Upper lobe of left lung (tissue), 5 donors: ENCODE results near the gene SLC7A9.

DNA sequence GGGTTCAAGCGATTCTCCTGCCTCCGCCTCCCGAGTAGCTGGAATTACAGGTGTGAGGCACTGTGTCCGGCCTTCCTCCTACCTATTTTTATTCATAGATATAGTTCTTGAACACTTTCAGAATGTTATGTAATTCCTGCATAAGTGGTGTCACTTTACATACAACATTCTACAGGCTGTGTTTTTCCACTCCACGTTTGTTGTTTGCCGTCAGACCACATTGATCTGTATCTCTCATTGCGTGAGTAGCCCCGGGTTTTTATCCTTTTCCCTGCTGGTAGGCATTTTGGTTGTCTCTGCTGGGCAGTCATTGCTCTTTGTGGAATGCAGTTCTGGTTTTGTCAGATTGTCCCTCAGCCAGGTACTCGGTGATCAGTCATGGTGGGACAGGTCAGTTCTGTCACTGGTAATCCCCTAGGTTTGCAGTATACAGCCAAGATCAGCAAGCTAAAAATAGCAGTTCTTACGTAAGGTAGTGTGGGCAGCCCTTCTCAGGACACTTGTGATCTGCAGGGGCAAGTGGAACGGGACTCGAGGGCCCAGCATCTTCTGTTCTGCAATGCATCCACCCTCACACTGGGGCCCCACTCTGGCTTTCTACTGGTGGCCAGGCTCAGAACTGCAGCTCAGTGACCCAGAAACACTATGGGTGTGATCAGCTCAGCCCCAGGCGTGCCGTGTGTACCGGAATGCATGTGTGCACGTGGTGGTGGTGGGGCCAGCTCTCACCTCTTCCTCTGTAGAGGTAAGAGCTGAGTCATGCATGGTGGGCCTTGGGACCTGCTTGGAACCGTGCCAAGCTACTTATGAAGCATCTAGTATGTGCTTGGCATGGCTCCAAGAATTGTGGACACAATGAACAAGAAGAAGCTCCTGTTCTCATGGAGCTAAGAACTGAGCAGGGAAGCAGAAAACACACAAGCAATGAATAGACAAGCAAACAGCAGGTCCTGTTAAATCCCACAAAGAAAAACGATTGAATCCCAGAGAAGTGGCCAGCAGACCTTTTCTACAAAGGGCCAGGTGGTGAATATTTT is 6.2 kb downstream of the PLEKHF1 start:
- PRO-cap, 2 experiments = peak in 1 of 2 experiments; most common plus-strand start position 518 of the sequence (in 1)
- RAMPAGE, long total RNA, 4 experiments = no peak in any of the 4 experiments

GRCh38 chr19:29704774-29705298 is 10.2 kb downstream of the C19orf12 start:
- PRO-cap, 2 experiments = no peak in any of the 2 experiments
- RAMPAGE, long total RNA, 4 experiments = no peak in any of the 4 experiments

GRCh38 chr19:29841707-29842071 is 29.9 kb downstream of the CCNE1 start:
- PRO-cap, 2 experiments = no peak in any of the 2 experiments
- RAMPAGE, long total RNA, 4 experiments = no peak in any of the 4 experiments

GRCh38 chr19:30223261-30224157 is 148.7 kb upstream of the ZNF536 start:
- PRO-cap, 2 experiments = no peak in any of the 2 experiments
- RAMPAGE, long total RNA, 4 experiments = no peak in any of the 4 experiments

- PRO-cap, 2 experiments = no peak in any of the 2 experiments
- RAMPAGE, long total RNA, 4 experiments = no peak in any of the 4 experiments
Observed at GRCh38 chr19:30387298-30387711, 15.1 kb downstream of the ZNF536 start.

DNA sequence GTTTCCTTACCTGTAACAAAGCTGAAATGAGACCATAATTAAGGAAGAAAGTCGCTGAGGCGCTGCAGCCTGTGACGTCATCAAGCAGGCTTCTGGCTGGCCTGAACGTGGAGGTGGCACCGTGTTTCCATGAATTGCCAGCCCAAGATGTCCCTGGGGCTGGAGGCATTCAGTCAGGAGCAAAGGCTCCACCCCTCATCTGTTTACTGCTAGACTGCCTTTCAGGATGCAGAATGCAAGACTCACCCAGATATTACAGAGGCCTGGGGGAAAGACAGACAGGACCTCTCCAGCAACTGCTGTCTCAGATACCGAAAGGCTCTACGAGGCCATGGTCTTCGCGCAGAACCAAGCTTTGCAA is 424.6 kb downstream of the TSHZ3 start:
- PRO-cap, 2 experiments = no peak in any of the 2 experiments
- RAMPAGE, long total RNA, 4 experiments = no peak in any of the 4 experiments

DNA sequence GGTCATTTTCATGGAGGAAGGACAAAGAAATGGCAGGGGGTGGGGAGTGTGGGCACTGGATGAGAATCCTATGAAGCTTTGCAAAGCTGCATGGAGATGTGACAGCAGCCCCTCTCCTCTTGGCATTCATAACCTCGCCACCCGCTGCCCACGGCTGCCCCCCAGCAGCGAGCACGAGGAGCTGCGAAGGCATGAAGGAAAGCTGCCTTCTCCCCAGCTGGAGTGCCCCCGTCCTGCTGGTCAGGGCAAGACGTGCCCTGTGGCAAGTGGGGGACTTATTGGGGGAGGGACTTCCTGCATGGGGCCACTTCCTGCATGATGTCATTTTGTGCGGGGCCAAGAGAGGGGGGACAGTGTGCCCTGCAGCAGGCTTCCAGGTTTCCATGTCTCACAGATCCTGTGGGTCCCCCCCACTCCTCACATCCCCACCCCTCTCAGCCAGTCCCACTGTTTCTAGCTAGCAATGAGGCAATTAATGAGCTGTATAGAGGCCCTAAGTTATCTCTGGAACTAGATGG is 85.9 kb downstream of the TSHZ3 start:
- PRO-cap, 2 experiments = no peak in any of the 2 experiments
- RAMPAGE, long total RNA, 4 experiments = no peak in any of the 4 experiments

DNA sequence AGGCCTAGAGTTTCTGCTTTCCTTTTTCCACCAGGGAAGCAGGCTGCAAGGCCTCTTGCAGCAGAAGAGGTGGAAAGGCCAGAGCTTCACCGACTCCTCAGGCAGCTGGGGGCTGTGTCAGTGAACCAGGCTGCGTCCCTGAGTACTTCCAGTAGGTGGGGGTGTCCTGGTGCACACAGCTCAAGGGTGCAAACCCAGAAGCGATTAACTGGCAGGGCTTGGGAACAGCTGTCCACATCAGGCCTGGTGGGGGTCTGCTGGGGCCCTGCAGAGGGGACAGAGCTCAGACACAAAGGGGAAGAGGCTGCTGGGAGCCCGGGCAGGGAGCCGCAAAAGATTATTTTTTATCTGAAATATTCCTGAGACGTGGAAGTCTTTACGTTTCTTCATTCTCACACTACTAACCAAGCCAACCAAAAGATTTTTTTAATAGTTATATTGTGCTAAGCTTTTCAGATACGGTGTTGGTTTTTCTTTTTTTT is 11.1 kb downstream of the TSHZ3 start:
- PRO-cap, 2 experiments = no peak in any of the 2 experiments
- RAMPAGE, long total RNA, 4 experiments = no peak in any of the 4 experiments

- PRO-cap, 2 experiments = no peak in any of the 2 experiments
- RAMPAGE, long total RNA, 4 experiments = no peak in any of the 4 experiments
Observed at GRCh38 chr19:31351573-31352496, 2.6 kb upstream of the TSHZ3 start.

DNA sequence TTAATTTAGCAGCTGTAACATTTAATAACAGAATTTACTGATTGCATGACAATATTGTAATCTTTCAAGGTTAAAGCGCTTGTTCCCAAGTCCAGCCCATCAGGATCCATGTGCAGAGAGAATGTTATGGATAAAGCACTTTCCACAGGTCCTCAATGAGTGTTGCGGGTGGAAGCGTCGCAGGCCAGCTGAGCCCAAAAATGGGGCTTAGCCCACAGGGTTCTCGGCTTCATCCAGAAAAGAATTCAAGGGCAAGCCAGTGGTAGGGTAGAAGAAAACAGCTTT is 455.7 kb upstream of the ZNF507 start:
- PRO-cap, 2 experiments = no peak in any of the 2 experiments
- RAMPAGE, long total RNA, 4 experiments = no peak in any of the 4 experiments

GRCh38 chr19:32018102-32018724 is 327.2 kb upstream of the ZNF507 start:
- PRO-cap, 2 experiments = no peak in any of the 2 experiments
- RAMPAGE, long total RNA, 4 experiments = no peak in any of the 4 experiments

DNA sequence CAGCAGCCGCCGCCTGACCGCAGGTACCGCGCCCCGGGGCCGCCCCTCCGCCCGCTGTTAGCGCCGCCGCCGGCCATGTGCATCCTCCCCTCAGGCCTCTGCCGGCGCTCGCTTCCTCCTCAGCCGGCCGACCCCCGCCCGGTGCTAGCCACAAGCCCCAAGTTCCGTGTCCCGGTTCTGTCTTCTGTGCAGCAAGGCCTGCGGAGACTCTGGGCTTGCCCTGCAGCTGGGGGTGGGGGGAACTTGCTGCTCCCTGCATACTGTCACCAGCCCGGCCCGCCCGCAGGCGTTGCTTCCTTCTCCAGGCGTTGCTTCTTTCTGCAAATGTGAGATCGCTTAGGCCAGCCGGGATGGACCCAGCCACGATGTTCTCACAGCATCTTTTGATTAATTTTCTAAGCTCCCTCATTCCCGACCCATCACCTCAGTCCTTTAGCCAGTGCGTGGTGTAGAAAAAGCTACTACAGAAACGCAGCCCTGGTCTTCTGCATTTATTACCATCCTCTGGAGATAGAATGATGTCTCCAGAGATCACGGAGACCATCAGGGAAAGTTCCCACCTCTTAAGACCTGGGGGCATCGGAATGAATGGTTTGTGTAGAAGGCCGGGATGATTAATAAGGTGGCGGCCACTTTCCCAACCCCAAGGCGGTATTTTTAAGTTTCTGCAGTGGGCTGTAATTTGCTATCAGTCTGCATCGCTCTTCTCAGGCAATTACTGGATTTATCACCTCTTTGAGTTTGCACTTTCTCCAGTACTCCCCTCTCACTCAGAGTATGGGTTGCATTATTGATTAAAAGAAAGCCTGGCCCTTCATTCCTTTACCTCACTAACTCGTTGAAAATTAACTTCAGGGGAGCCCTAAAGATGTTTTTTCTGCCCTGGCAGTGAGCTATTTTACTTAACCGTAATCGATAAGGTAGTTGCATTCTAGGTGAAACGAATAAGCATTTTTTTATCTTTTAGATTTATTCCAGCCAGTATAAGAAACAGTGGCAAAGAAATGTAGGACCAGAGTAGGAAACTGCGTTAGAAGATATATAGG is 674 bp downstream of the ZNF507 start:
- PRO-cap, 2 experiments = no peak in any of the 2 experiments
- RAMPAGE, long total RNA, 4 experiments = no peak in any of the 4 experiments

DNA sequence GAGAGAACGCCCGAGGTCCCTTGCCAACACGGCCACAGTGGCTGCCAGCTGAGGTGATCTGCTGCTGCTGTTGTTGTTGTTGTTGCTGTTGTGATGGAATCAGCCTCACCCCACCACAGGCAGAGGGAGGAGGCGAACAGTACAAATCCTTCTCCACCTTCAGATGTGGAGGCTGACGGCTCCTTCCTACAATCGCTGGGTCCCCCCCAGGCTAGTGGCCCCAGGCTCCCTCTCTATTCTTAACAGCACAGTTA is 25.1 kb downstream of the ANKRD27 start:
- PRO-cap, 2 experiments = no peak in any of the 2 experiments
- RAMPAGE, long total RNA, 4 experiments = no peak in any of the 4 experiments

- PRO-cap, 2 experiments = no peak in any of the 2 experiments
- RAMPAGE, long total RNA, 4 experiments = start-site peak on the minus strand in 1 of 4 experiments, at chr19:32869852-32869857 at its widest, 5 reads per replicate
Observed at GRCh38 chr19:32869488-32870042, at the start of gene SLC7A9. Gene SLC7A9, minus strand, starts transcription at chr19:32869767.

- PRO-cap, 2 experiments = no peak in any of the 2 experiments
- RAMPAGE, long total RNA, 4 experiments = no peak in any of the 4 experiments
Observed at GRCh38 chr19:33221879-33222078, 3.9 kb downstream of the SLC7A10 start.

DNA sequence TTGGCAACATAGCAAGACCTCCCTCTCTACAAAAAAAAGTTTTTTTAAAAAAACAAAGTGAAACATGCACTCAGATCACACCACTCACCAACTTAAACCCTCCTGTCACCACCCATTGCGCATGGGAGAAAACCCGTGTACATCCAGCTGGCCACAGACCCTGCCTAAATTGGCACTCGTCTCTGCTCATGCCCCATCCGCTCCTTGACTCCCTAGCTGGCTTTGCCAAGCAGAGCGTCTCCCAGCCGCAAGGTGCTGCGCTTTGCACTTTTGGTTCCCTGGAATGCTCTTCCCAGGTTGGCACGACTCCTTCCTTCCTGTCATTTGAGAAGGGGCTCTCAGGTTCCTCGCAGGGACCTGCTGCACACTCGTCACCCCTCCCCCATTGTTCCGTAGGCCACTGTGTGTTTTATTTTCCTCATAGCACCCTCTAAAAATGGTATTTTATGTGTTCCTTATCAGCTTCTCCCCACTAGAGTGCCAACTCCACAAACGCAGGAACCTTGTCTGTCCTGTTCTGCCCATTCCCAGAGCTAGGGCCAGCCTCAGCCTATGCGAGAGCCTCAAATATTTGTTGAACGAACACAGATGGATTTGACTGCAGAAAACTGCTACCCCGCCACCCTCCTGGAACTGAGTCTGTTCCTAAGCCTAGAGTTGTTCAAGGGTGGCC is 8.3 kb upstream of the CEBPA start:
- PRO-cap, 2 experiments = no peak in any of the 2 experiments
- RAMPAGE, long total RNA, 4 experiments = no peak in any of the 4 experiments

DNA sequence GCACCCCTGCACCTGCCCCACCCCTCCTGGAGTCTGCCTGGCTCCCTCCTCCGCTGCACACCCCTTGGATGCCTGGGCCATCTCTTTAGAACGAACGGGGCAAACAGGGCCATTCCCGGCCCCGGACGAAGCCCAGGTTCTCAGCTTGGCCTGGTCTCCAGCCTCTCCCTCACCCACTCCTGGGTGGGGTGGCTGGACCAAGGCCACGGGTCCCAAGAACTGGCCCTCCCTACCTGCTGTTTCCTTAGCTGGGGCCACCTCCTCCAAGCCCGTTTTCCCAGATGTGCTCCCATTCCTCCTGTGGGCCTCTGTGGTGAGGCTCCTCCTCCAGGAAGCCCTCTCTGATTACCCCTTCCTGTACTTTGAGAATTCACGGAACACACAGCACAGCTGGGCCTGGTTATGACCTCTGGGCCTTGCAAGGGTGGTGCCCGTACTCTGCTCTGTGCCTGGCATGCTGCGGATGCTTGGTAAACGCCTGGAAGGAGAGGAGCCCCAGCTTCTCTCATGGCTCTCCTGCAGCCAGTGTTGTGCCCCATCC is 21.4 kb downstream of the CEBPG start:
- PRO-cap, 2 experiments = no peak in any of the 2 experiments
- RAMPAGE, long total RNA, 4 experiments = no peak in any of the 4 experiments

DNA sequence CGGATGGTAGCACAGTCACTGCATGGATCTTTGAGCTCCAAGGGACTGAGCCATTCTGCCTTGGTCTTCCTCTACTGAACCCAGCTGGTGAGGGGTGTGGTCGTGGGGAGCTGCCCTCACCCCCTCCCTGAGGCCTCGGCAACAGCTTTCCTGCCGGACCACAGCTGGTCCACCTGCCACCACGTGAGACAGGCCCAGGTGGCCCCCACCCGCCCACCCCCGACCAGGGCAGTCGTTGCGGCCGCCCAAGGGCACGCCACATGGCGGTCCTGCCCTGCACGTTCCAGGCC is 40.8 kb downstream of the CEBPG start:
- PRO-cap, 2 experiments = no peak in any of the 2 experiments
- RAMPAGE, long total RNA, 4 experiments = no peak in any of the 4 experiments

- PRO-cap, 2 experiments = no peak in any of the 2 experiments
- RAMPAGE, long total RNA, 4 experiments = no peak in any of the 4 experiments
Observed at GRCh38 chr19:33438100-33438657, 64.7 kb downstream of the CEBPG start.

DNA sequence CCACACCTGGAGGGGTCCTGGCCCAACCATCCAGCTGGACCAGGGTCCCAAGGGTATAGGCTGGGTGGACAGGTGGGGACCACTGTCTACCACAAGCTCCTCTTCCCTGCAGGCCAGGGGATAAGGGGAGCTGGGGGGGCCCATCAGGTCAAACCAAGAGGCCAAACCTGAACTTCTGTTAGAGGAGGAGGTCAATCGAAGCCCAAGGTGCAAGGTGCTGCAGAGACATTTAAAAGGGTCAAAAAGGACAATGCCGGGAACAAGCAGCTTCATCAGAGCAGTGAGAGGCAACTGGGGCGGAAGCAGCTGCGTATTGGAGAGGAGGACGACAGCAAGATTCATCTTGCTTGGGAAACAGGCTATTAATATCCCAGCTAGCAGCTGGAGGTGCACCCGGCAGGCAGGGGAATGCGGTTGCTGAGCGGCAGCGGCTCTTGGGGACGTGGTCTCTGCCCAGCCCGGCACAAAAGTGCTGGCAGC is 34.8 kb downstream of the PEPD start:
- PRO-cap, 2 experiments = no peak in any of the 2 experiments
- RAMPAGE, long total RNA, 4 experiments = no peak in any of the 4 experiments